ENCODE measurements around a stretch of chr12.

DNA sequence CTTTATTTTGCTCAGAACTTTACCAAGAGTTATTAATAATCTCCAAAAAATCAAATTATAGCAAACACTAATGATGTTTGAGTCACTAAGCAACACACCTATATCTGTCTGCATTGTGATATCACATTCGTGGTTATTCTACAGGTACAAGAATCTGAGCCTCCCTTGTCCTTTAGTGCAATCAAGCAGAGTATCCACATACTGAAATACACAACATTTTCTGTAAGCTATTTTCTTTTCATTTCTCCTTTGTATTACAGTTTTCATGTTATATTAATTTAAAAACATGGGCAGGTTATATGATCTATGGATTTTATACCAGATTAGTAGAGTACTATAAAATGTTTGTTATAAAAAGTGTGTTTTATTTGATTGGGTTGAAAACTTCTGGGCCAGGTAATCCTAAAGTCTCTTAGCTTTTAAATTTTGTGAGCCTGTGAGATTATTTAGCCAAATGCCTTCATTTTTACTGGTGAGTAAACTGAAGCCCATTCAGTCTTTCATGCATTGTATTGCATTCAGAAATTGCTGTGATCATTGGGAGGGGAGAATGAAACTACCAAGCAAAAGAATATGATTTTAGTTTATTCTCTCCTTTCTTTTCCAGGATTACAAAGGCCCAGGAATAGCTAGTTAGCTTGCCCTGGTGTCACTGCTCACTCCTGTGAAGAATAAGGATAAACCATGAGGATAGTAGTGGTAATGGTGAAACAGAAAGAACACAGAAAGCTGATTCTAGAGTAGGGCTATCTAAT lies 138.3 kb downstream of the CRADD start:
- PRO-cap, 4 experiments = no peak in any of the 4 experiments
- RAMPAGE, long total RNA, 4 experiments = no peak in any of the 4 experiments

DNA sequence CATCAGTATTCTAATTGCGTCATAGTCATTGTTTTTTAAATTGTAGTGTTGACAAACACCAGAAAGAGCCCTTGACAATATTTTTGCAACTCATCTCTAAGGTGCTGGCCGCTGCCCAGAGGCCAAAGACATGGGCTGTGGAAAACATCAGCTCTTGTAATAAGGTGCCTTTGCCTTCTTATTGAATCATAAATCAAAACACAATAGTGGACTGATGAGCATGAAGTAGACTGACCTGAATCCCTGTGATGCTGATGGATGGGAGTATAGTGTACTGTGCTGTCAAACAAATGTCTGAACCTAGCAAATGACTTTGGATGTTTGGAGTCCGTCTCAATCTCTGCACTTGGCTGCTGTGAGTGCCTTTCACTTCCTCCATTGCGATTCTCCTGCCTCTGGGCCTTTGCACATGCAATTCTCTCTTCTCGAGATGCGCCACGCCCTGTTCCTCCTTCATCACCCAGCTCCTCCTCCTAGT lies 171.1 kb downstream of the CRADD start:
- PRO-cap, 4 experiments = no peak in any of the 4 experiments
- RAMPAGE, long total RNA, 4 experiments = start-site peak on the plus strand in 1 of 4 experiments, centred at position 287 of the sequence, 6 reads per replicate

GRCh38 chr12:93848708-93849506 lies 171.7 kb downstream of the CRADD start:
- PRO-cap, 4 experiments = no peak in any of the 4 experiments
- RAMPAGE, long total RNA, 4 experiments = no peak in any of the 4 experiments

DNA sequence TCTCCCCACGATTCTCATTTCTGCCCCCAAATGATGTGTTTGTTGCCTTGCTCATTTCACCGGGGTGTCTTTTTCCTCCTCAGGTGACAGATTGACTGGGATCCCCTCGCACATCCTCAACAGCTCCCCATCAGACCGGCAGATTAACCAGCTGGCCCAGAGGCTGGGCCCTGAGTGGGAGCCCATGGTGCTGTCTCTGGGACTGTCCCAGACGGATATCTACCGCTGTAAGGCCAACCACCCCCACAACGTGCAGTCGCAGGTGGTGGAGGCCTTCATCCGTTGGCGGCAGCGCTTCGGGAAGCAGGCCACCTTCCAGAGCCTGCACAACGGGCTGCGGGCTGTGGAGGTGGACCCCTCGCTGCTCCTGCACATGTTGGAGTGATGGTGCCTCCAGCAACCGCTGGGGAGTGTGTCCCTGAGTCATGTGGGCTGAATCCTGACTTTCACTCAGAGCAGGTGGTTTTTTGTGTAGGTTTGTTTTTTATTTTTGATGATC lies 172.8 kb downstream of the CRADD start:
- PRO-cap, 4 experiments = no peak in any of the 4 experiments
- RAMPAGE, long total RNA, 4 experiments = no peak in any of the 4 experiments

- PRO-cap, 4 experiments = no peak in any of the 4 experiments
- RAMPAGE, long total RNA, 4 experiments = no peak in any of the 4 experiments
Observed at GRCh38 chr12:93918178-93918651, 230.2 kb upstream of the PLXNC1 start.

GRCh38 chr12:94101417-94102050 lies 46.8 kb upstream of the PLXNC1 start:
- PRO-cap, 4 experiments = peak in 3 of 4 experiments; most common plus-strand start chr12:94101589 (in 3)
- RAMPAGE, long total RNA, 4 experiments = no peak in any of the 4 experiments

DNA sequence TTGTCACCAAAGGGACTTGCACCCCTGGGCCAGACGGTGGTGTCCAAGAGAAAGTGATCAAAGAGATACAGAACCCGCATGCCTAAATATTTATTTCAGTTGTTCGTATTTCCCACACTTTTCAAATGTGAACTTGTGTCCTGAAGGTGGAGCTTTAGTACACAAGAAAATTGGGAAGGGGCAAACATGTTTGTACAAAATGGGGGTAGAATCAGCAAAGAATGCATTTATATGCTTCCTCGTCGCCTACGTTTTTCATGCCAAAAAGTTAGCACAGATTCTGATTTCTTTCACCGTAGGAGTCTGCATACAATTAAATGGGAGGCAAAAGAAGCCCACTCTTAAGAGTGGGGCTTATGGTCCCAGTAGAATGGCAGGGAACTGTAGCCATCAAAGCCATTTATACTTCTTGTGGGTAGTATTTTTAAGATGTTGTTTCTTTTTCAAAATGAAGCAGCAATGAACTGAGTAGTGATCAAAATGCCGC lies 2.6 kb upstream of the PLXNC1 start:
- PRO-cap, 4 experiments = no peak in any of the 4 experiments
- RAMPAGE, long total RNA, 4 experiments = no peak in any of the 4 experiments

DNA sequence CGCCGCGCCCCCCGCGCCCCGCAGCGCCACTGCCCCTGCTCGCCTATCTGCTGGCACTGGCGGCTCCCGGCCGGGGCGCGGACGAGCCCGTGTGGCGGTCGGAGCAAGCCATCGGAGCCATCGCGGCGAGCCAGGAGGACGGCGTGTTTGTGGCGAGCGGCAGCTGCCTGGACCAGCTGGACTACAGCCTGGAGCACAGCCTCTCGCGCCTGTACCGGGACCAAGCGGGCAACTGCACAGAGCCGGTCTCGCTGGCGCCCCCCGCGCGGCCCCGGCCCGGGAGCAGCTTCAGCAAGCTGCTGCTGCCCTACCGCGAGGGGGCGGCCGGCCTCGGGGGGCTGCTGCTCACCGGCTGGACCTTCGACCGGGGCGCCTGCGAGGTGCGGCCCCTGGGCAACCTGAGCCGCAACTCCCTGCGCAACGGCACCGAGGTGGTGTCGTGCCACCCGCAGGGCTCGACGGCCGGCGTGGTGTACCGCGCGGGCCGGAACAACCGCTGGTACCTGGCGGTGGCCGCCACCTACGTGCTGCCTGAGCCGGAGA lies 691 bp downstream of the PLXNC1 start:
- PRO-cap, 4 experiments = no peak in any of the 4 experiments
- RAMPAGE, long total RNA, 4 experiments = start-site peak on the plus strand in 1 of 4 experiments, centred at position 387 of the sequence, 19 reads per replicate

DNA sequence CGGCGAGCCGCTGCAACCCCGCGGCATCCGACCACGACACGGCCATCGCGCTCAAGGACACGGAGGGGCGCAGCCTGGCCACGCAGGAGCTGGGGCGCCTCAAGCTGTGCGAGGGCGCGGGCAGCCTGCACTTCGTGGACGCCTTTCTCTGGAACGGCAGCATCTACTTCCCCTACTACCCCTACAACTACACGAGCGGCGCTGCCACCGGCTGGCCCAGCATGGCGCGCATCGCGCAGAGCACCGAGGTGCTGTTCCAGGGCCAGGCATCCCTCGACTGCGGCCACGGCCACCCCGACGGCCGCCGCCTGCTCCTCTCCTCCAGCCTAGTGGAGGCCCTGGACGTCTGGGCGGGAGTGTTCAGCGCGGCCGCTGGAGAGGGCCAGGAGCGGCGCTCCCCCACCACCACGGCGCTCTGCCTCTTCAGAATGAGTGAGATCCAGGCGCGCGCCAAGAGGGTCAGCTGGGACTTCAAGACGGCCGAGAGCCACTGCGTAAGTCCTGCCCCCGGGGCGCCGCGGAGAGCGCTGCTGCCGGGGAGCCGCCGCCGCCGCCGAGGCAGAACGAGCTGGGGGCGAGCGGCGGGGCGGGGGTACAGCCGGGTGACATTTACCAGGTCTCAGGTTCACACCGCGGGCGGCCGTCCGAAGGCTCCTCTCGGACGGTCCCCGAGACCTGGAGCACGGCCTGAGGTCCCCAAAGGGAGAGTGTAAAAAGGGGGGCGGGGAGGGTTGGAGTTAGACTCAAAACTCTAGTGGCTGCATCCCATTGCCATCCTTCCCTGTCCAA lies 1.4 kb downstream of the PLXNC1 start:
- PRO-cap, 4 experiments = peak in 4 of 4 experiments; most common plus-strand start position 192 of the sequence (in 2); most common minus-strand start position 430 of the sequence (in 4)
- RAMPAGE, long total RNA, 4 experiments = start-site peak on the plus strand in 1 of 4 experiments, centred at position 326 of the sequence, 29 reads per replicate

DNA sequence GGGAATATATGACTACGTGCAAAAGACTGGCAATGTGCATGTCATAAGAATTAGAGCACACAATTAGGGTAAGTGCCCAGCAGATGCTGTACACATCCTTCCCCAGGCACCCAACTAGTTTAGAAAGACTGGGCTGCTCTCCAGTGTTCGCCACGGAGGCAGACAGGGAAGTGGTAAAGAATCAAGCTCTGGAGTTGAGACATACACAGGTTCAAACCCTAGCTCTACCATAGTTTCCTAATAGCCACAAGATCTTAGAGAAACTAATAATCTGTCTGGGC lies 6.8 kb downstream of the TMCC3 start:
- PRO-cap, 4 experiments = no peak in any of the 4 experiments
- RAMPAGE, long total RNA, 4 experiments = no peak in any of the 4 experiments

DNA sequence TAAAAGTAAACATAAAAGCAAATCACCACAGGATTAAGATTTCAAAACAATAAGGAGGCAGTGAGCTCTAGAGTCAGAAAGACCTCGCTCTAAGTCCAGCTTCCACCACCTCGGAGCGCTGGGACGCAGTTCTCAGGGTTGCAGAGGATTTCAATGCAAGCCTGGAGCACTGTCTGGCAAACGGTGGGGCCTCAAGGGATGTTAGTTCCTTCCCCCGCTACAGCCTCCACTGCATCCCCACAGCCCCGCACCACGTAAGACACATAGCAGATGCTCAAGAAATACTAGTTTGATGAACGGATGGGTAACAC lies 39.3 kb upstream of the TMCC3 start:
- PRO-cap, 4 experiments = no peak in any of the 4 experiments
- RAMPAGE, long total RNA, 4 experiments = no peak in any of the 4 experiments

DNA sequence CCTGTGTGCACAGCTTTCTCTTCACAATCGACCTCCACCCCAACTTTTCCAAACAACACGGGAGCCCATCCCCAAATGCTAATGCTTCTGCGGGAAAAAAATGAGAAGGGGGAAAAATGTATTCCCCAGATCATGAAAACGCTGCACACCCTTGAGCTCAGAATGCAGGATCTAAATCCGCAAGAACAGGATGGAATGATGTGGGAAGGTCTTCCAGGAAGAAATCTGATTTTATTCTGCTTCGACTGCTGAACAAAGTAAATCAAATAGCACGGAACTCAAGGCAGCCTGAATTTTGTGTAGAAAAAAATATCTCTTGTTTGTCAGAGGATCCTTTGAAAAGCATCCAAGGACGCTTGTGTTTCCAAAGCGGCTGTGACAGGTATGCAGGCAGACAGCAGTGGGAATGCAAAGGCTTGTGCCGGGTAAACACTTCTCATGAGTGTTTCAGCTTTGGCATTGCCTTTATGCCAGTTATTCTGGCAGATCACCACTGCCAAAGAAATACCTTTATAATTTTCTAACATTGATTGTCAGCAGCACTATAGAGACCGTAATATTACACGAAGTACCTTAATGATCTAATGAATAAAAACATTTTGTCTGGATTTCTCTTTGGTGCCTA lies 128.6 kb downstream of the NDUFA12 start:
- PRO-cap, 4 experiments = no peak in any of the 4 experiments
- RAMPAGE, long total RNA, 4 experiments = no peak in any of the 4 experiments

DNA sequence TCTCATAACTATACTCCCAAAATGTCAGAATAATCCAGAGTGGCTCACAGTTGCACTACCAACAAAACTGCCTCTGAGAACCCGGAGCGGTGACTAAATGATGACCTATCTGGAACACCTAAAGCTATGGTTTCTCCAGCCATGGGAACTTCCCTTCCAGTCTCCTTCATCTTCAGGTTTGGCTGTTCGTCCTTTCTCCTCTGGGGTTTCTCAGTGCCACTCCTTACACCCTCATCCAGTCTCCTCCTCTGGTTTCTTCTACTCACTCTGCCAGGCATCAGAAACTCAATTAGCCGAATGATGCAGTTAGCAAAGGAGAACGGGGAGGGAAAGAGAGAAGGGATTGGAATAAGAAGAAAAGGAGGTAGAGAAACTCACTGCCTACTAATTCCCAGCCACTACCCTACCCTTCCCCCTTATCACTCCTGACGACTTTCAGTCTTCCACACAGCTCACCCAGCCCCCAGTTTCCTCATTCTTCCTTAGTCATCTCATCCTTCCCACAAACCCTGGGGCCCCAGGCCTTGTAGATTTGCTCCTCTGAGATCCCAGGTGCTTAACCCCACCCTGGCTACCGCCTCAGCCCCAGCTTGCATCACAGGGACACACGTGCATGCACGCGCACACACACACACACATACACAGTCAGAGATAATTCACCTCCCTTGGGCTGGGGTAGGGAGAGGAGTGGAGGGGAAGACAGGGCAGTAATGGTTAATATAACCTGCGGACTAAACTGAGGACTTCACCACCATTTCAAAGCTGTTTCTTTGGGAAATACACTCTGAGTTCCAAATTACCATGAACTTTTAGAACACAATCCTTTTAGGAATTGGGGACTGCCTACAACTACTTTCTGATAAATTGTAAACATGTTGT lies 12.9 kb downstream of the FGD6 start:
- PRO-cap, 4 experiments = no peak in any of the 4 experiments
- RAMPAGE, long total RNA, 4 experiments = no peak in any of the 4 experiments

GRCh38 chr12:95205673-95205887 lies 11.7 kb downstream of the FGD6 start:
- PRO-cap, 4 experiments = no peak in any of the 4 experiments
- RAMPAGE, long total RNA, 4 experiments = no peak in any of the 4 experiments

DNA sequence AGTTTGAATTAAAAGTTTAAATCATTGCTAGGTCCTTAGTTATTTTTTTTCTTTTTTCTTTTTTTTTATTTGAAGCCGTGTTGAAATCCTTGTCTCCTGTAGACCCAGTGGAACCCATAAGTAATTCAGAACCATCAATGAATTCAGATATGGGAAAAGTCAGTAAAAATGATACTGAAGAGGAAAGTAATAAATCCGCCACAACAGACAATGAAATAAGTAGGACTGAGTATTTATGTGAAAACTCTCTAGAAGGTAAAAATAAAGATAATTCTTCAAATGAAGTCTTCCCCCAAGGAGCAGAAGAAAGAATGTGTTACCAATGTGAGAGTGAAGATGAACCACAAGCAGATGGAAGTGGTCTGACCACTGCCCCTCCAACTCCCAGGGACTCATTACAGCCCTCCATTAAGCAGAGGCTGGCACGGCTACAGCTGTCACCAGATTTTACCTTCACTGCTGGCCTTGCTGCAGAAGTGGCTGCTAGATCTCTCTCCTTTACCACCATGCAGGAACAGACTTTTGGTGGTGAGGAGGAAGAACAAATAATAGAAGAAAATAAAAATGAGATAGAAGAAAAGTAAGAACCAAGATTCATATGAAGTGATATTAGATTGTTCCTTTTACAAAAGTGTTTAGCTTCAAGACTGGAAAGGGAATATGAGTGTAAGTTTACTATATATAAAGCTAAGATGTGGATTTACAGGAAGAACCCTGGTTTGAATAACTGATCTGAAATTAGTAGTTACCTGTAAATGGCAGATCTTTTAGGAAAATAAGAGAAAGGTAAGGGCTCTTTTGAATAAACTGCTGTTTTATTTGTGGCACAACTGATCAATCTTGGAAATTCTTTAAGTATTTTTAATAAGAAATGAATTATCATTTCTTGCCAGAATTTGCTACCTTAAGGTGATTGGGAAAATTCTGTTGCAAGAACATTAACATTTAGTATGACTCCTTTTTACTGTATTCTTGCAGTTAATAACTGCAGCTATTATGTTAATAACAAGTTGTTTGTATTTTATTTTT lies 82.8 kb downstream of the VEZT start:
- PRO-cap, 4 experiments = no peak in any of the 4 experiments
- RAMPAGE, long total RNA, 4 experiments = no peak in any of the 4 experiments

- PRO-cap, 4 experiments = no peak in any of the 4 experiments
- RAMPAGE, long total RNA, 4 experiments = no peak in any of the 4 experiments
Observed at GRCh38 chr12:95380074-95380735, 93.7 kb upstream of the METAP2 start.

DNA sequence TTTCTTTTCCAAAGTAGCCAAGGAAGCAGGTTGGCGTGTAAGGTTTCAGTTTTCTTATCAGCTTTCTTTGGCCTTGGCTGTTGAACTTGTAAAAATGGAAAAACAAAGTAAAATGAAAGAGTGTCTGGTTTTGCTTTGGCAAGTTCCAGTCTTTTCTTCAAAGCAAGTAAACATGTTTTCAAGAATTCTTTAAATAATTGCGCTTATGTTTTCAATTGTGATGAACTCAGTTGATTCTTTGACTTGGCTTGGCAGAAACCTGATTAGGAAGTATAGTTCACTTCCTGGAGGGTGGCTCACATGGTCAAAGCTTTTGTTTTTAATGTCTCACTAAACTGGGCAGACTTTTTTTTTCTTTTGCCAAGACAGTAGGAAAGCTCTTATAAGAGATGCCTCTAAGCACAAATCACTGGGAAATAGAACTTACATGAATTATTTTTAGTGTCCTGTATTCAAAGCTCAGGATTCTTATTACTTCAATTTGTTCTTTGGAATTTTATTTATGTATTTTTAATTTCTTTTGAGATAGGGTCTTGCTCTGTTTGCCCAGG lies 112.3 kb upstream of the USP44 start:
- PRO-cap, 4 experiments = no peak in any of the 4 experiments
- RAMPAGE, long total RNA, 4 experiments = no peak in any of the 4 experiments

DNA sequence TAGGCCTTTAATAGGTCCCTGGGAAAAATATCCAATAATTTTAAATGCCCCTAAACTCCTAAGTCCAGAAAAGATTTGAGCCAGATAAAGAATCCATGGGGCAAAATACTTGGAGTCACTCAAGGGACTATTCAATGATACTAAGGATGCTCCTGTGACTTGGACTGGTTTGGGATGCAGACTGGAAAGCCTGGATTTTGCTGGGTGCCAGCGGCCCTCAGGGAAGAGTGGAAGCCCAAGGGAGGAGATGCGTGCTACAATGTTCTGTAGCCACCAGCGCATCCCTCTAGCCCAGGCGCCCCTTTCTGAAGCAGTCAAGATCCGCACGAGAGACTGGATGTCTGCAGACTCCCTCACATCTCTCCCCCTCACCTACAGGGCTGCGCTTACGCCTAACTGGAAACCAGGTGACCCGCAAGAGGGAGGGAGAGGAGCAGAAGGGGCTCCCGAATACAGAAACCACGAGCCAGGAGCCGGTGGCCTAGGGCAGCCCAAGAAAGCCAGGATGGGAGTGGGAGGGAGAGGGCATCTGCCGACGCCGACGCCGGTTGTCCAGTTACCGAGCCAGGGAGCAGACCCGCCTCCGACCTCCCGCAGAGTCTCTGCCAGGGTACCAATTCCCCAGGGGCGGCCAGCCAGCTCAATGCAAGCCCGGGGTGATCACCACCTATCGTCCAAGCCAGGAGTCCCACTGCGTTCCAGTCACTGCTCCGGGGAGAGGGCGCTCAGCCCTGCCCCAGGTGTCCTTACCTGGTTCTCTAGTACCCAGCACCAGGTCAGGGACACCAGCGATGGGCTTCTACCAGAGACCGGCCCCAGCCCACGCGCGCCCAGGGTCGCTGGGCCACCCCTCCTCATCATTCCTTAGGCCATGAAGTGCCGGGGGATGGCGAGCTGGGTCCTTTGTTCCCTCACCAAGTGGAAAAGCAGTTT lies 1.3 kb downstream of the NTN4 start:
- PRO-cap, 4 experiments = peak in 3 of 4 experiments; most common plus-strand start position 860 of the sequence (in 3); most common minus-strand start position 335 of the sequence (in 1)
- RAMPAGE, long total RNA, 4 experiments = no peak in any of the 4 experiments

- PRO-cap, 4 experiments = peak in 4 of 4 experiments; most common plus-strand start chr12:95790308 (in 3); most common minus-strand start chr12:95790192 (in 3)
- RAMPAGE, long total RNA, 4 experiments = start-site peak on the minus strand in 1 of 4 experiments, at chr12:95790268-95790397 at its widest, 27 reads per replicate
Observed at GRCh38 chr12:95789969-95790488, 535 bp downstream of the NTN4 start.

- PRO-cap, 4 experiments = no peak in any of the 4 experiments
- RAMPAGE, long total RNA, 4 experiments = no peak in any of the 4 experiments
Observed at GRCh38 chr12:95805731-95806633, 15.4 kb upstream of the NTN4 start.

All from spleen (tissue), 7 donors.